ENCODE data around the genes H2AC13 and OR2B2.

GRCh38 chr6:26538573-26538972, 407 bp downstream of the HMGN4 start:
- PRO-cap, result no peak

DNA sequence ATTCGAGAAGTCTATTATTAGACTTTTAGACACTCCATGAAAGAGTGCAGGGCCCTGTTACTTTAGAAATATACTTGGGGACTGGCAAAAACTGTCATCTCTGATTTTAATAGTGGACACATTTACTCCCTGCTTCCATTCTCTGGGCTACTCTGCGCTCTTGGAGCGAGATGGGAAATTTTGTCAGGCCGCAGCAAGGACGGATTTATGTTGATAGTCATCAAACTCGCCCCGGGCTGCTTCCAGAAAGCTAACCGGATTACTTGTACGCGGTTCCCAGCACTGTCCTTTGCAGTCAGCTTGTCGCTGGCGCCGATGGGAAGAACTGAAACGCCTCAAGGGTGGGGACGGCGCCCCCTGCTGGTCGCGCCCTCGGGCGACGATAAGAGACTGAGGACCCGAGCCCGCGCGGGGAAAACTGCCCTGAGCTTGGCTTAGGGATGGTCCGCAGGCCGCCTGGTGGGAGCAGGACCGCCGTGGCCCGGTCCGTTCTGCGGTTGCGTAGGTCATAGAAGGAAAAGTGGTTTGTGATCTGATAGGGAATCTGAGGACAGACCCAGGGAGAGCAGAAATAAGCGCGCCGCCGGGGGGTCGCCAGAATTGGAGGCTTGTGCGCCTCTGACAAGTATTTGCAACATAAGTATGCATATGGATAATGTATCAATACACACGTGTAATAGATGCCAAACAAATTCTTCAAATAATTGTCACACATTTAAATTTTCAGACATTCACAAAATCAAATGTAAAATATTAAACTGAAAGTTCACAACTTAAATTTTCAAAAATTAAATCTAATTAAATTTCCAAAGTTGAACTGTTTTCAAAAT, 946 bp upstream of the ABT1 start:
- PRO-cap, result no peak

DNA sequence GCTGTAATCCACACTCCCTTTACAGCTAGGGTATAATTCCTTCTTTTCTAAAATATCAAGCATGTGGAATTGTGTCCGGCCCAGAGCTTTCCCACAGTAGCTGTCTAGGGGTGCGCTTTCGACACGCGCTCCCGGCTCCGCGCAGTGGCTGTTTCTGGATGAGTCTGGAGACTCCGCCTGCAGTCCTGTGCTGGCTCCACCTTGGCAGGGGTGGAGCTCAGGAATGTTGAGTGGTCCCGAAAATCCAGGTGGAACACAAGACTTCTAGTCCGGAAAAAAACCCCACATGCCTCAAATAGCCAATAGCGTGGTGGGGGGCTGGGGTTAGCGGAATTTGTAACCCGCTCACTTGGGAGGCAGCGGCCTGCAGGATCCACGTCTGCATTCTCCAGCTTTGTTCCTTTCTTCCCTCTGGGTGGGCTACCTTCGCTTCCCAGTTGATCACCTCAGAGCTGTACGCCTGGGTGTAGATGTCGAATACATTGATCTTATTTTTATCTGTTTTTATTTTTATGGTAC, 83.9 kb upstream of the ZNF322 start:
- PRO-cap, result no peak

GRCh38 chr6:27078625-27079028, 54.0 kb downstream of the H2BC11 start:
- PRO-cap, result no peak

GRCh38 chr6:27133716-27134208, 919 bp downstream of the H2AC11 start:
- PRO-cap, result unidirectional peak, minus-strand start at chr6:27133941

DNA sequence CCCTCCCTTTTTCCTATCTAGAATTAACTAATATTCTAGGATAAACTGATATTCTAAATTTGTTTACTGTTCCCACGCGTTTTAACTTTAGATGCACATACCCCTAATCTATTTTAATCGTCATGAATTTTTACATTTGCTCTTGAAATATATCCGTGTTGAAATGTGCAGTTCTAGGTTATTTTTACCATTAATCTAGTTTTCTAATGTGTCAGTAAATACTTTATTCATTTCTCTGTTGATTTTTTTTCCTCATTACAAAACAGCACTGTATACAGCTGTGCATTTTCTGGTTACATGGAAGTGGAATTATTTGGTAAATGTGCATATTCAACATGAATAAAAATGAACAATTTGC, 1.2 kb downstream of the H4C9 start:
- PRO-cap, result no peak

- PRO-cap, result bidirectional peak, plus-strand start at chr6:27145591, minus-strand start at chr6:27145640; bidirectional peak, plus-strand start at chr6:27146120, minus-strand start at chr6:27145978
Observed at GRCh38 chr6:27145519-27146516, 837 bp downstream of the H2BC12 start.

- PRO-cap, result no peak
Observed at GRCh38 chr6:27157321-27158461, 10.8 kb downstream of the H2AC12 start.

DNA sequence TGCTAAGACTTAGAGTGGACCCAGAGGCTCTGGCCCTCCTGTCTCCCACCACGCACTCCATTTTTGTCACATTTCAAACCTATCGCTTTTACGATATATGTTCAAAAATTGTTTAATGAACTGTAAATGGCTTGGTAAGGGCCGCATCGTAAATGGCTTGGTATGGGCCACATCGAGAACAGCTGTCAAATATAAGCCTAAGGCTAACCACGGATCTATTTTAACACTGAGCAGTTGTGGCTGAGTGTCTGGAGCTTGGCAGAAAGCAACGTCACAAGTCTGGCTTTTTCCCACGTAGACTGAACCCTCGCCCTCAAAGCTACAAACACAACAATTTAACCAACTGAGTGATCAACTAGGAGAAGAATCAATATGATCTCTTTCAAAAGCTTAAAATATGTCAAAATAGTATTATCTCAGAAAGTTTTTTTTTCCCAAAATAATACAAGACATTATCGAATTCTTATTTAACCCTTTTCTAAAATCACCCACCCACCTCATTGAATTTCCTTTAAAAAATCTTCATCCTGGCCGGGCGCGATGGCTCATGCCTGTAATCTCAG, 29.2 kb downstream of the H2AC12 start:
- PRO-cap, result no peak

DNA sequence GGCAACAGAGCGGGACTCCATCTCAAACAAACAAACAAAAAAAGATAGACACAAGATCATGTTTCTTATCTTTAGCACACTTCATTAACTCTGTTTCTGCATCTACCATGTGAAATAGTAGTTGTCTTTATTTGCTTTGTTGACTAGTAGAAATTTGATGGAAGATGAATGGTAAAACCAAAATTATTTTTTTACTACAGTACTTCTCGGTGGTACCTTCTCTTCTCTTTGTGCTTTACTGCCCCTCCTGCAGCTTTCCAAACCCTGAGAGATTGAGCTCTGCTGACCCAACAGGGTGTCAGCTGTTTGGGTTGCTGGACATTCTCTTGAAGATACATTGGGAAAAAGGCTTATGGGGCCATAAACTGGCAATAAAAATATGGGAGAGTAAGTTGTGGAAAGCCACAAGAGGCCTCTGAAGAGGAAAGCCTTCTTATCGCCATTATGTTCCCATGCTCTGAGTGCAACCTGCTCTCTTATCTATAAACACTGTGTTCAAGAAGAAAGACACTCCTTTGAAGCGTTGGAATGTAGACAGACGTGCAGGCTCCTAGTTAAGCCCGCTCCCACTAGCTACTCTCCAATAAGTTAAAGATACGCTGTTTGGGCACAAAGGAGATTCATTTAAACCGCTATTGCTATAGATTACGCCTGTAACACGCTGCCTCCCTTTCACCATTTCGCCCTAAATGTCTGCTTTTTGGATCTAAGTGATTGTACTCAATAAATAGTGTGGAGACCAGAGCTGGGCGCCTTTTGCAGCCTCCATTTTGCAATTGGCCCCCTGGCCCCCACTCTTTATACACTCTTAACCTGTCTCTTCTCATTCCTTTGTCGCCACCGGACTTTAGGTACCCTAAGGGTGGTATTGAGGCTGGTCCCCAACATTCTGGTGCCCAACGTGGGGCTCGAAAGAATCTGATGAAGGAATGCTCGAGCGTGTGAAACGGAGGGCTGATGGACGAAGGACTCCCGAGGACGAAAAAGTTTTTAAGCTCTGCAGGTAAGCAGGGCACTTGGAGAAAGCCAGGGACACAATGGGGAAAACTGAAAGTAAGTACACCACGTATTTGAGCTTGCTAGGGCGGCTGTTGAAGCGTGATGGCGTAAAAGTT, 40.6 kb downstream of the H2AC12 start:
- PRO-cap, result no peak

DNA sequence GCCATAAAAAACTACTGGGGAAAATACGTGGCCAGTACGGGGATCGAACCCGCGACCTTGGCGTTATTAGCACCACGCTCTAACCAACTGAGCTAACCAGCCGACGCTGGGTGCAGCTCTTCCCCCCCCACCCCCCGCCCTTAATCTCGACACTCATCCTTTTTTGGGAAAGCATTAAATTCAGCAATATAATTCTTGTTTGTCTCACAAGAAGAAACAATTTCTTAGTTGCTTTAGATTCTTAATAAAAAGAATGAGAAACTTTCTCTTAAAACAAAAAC, 27.6 kb downstream of the PRSS16 start:
- PRO-cap, result no peak

GRCh38 chr6:27375597-27376136, 12.9 kb upstream of the ZNF391 start:
- PRO-cap, result no peak

DNA sequence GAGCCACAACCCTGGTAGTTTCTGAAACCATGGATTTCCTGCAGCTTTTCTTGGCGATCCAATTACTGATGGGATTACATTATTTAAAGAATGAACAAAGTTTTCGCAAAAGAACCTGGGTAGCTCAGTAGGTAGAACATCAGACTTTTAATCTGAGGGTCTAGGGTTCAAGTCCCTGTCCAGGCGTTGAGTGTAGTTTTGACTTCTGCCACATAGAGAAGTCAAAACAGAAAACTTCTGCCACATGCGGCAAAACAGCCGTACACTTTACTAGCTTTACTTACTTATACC, 103.0 kb upstream of the ZNF184 start:
- PRO-cap, result no peak

GRCh38 chr6:27726600-27726979, 81.1 kb downstream of the H2BC13 start:
- PRO-cap, result no peak

GRCh38 chr6:27808080-27808351, at the start of gene H2AC13:
Gene H2AC13, plus strand, starts transcription at chr6:27808173.
- PRO-cap, result bidirectional peak, plus-strand start at chr6:27808217, minus-strand start at chr6:27807942

GRCh38 chr6:27810137-27811411, 723 bp downstream of the H3C10 start:
- PRO-cap, result no peak

GRCh38 chr6:27836086-27836490, 2.1 kb downstream of the H2AC15 start:
- PRO-cap, result no peak

DNA sequence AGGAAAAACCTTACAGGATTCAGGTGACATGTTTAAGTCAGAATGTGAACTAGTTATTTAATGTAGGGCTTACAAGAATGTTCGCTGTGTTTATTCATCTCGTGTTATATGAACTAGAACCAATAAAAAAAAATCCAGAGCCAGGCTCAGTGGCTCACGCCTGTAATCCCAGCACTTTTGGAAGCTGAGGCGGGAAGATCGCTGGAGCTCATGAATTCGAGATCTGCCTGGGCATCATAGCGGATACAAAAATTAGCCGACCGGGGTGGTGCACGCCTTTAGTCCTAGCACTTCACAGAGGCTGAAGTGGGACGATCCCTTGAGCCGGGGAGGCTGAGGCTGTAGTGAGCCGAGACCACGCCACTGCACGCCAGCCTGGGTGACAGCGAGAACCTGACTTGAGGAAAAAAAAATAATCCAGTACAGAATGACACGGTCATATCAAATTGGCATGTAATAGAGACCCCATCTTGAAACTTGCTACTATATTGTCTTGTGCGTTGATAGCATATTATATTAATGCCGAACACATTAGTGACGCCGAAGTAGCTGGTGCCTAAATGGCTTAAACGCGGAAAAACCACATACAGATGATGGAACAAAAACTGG, 883 bp downstream of the H2AC16 start:
- PRO-cap, result no peak

DNA sequence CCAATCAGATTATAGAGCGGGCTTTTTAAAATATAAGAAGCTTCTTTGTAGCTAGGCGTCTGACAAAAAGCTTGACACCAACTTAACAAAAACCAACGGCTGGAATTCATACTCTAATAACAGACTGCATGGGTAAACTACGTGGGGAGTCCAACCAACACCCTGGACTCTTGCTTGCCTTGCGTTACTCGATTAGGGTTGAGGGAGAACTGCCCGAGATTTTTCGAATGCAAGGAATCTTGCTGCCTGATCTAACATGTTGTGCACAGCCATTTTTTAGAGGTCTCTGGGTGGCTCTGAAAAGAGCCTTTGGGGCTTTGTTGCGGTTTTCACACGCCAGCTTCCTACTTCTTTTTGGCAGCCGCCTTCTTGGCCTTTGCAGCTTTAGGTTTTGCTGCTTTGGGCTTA, 879 bp downstream of the H1-5 start:
- PRO-cap, result no peak

GRCh38 chr6:27912177-27912665, at the start of gene OR2B2:
Gene OR2B2, minus strand, starts transcription at chr6:27912396.
- PRO-cap, result no peak

All from duodenum (tissue), 1 donor.